Skeletal muscle satellite cell (primary cell): ENCODE results near the genes HMGN4, ABT1 and H2AC12.

GRCh38 chr6:26242966-26243727 lies 3.0 kb downstream of the H4C6 start:
- CAGE, long polyA plus RNA: no peak

- CAGE, long polyA plus RNA: no peak
Measured at GRCh38 chr6:26268806-26269521, 2.2 kb downstream of the H3C8 start.

DNA sequence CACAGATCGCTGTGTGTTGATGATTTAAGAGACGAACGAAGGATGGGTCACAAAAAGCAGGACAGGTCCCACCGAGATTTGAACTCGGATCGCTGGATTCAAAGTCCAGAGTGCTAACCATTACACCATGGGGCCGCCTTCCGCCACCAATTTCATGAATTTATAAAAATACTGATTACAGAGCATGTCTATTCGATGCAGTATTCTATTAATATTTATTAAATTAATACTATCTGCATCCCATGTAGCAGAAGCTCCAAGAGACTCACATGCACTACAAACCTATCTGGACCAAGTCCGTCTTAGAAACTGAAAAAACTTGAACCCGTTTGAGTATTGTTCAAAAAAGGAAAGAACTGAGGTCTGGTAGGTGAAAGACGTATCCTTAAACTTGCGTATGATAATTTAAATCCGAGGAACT lies 25.8 kb upstream of the H4C8 start:
- CAGE, long polyA plus RNA: no peak

DNA sequence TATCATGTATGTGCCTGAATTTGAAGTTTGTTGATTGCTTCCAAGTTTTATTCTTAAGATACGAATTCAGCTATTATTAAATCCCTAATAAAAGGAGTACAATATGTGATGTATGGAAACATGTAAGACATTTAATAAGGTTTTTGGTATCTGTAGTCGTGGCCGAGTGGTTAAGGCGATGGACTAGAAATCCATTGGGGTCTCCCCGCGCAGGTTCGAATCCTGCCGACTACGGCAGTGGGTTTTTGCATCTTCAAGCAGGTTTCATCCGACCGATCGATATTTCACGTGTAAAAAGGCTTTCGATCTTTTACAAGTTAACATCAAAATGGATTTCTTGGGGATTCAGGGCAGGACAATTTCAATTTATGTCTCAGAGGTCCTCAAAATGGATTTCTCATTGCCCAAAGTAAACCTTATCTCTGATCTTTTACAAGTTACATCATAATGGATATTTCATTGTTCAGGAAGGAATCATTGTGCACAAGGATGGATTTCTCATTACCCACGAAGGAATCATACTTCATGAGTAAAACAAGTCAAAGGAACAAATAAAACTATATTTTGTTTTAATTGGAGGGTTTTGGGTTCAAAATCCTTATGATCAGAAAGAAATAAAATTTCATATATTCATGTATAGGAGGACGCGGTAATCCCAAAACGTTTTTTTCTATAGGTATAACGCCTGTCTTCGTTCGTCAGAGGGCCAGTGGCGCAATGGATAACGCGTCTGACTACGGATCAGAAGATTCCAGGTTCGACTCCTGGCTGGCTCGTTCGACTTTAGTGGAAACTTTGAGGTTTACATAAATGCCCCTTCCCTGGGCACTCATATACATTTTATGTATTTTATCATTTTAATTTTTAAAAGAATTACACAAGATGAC lies 37.3 kb upstream of the BTN3A2 start:
- CAGE, long polyA plus RNA: no peak

GRCh38 chr6:26330790-26331420 lies 34.1 kb upstream of the BTN3A2 start:
- CAGE, long polyA plus RNA: no peak

DNA sequence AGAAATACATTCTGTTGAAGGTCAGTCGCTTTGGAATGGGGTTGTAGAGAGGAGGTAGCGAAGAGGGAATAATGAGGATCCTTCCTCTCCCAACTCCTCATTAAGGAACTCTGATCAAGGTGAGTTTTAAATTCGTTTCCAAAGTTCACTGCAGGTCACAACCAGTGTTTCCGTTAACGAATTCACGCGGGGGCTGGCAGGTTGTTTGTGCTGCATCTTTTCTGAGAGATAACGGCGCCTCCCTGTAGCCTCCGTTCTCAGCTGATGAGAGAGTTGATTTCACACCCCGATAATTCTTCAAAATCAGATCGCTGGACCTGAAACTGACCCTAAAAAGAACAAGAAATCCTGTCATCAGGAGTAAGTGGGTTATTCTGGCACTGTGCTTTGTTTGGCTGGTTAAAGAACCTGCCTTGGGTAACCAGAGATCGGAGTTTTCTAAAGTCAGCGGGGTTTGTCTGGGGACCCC lies 33.2 kb upstream of the BTN3A2 start:
- CAGE, long polyA plus RNA: no peak

DNA sequence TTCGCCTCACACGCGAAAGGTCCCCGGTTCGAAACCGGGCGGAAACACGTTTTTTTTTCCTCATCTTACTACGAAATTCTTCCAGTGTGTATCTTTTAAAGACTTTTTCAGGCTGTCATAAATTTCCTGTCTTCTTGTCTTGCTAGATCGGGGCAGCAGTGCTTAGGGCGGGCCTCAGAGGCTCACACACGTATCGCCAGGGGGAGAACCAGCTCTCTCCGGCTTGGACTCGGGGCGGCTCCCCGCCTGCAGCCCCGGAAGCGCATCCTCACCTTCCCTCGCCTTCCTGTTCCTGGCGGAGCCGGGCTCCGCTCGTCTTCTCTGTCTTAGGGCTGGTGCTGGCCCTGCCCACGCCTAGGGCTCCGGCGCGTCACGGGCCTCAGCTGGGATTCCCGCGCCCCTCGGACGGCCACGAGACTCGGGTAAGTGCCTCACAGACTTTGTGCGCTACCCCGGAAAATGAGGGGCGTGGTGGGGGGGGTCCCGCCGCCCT lies at the start of gene HMGN4:
TSS of gene HMGN4 (plus strand) at position 287 of the 493 bp plus-strand sequence.
- CAGE, long polyA plus RNA: start-site peak on the plus strand centred at position 333 of the sequence, 50 bp wide, 110 and 111 reads in 2 replicates

DNA sequence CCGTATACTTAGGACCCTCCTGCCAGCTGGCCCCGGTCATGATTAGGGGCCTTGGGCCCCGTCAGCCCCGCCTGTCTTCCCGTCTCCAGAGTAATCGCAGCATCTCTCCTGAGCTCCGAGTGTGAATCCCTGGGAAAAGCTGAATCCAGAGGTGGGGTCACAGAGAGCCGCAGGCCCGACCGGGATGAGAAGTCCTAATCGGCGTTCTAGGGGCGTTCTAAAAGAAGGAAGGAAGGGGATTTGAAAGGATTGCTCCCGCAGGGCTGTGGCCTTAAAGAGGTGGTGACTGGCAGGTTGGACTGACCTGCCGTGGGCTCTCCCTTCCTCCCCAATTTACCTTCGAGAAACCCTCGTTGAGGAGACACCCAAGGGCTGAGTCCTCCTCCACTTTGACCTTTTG lies 407 bp downstream of the HMGN4 start:
- CAGE, long polyA plus RNA: no peak

GRCh38 chr6:26553341-26553682 lies 15.1 kb downstream of the HMGN4 start:
- CAGE, long polyA plus RNA: no peak

GRCh38 chr6:26554616-26555117 lies 16.5 kb downstream of the HMGN4 start:
- CAGE, long polyA plus RNA: no peak

DNA sequence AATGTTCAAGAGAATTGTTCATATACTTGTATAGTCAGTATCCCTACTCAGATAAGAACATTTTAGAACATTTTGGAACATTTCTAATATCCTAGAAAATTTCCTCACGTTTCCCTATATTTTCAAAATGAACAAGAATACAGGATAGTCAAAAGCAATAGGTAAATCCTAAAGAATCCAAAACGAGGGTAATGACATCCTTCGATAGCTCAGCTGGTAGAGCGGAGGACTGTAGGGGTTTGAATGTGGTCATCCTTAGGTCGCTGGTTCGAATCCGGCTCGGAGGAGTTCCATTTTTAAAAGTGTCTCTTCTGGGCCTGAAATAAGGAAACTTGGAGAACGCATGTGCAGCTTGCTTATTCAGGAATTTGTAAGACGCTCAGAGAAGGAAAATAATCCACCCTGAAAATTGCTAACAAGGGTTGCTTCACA lies 2.1 kb upstream of the ABT1 start:
- CAGE, long polyA plus RNA: no peak

GRCh38 chr6:26596459-26597642 lies at the start of gene ABT1:
Gene ABT1, plus strand, starts transcription at chr6:26596953.
- CAGE, long polyA plus RNA: start-site peak on the plus strand at chr6:26596959-26596977, 220 and 202 reads in 2 replicates

DNA sequence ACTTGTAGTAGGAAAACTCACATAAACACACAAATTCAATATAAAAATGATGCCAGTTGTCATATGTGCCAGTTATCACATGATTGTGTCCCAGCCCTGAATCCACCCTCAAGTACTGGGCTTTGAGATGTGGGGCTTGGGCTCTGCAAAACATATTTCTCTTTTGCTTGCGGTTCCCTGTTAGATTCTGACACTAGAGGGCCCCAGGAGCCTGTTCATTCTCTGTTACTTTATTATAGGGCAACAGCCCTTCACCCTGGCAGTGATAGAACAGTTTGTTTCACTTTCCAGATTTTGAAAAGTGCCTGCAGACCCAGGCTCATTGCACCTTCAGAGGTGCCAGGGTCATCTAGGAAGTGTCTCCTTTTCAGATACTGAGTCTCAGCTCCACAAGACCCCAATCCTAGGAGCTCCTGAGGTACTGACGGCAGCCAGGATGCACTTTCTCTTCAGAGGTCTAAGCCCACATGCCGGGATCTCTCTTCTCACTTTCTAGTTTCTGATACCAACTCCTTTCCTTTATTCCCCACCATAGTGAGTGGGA lies 10.7 kb downstream of the ABT1 start:
- CAGE, long polyA plus RNA: no peak

GRCh38 chr6:26743895-26744564 lies 84.5 kb upstream of the ZNF322 start:
- CAGE, long polyA plus RNA: no peak

DNA sequence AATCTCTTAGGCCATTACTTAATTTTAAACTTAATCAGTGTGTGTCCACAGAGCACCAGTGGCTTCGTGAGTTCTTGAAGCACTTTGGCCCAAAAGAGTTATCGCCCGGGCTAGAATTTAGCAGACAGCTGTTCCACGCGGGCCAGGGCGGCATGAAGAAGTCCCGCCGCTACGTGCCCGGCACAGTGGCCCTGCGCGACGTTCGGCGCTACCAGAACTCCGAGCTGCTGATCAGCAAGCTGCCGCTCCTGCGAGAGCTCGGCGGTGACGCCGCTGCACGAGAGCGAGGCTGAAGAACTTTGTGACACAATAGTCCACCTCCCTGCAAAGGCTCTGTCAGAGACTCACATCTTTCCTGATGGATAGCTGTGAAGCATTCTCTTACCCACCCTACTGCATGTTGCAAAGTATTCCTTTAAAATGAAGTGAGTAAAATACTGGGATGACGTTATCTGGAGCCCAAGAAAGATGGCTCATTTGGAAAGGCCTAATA lies 919 bp downstream of the H2AC11 start:
- CAGE, long polyA plus RNA: no peak

- CAGE, long polyA plus RNA: no peak
Measured at GRCh38 chr6:27145519-27146516, 837 bp downstream of the H2BC12 start.

DNA sequence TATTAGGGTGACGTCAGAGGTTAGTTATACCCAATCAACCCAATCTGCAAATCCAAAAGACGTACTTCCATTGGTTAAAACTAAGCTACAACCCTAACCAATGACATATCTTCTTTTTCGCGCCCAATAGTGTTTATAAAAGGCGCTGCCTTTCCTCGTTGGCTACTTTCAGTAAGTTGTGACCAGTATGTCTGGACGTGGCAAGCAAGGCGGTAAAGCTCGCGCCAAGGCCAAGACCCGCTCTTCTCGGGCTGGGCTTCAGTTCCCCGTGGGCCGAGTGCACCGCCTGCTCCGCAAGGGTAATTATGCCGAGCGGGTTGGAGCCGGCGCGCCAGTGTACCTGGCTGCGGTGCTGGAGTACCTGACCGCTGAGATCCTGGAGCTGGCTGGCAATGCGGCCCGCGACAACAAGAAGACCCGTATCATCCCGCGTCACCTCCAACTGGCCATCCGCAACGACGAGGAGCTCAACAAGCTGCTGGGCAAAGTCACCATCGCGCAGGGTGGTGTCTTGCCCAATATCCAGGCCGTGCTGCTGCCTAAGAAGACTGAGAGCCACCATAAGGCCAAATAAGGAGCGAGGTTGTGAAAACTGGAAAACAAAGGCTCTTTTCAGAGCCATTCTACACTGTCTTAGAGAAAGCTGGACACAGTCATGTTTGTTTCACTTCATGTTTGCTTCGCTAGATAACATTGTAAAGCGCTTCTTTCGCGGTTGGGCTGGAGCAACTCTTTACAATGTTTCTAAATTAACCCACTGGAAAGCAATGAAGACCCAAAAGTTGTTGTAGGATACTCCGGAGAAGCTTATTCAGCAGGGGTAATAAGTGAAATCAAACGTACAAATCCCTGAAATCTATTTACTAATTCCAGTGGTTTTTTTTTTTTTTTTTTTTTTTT lies at the start of gene H2AC12:
TSS of gene H2AC12 (plus strand) at position 165 of the 900 bp plus-strand sequence.
- CAGE, long polyA plus RNA: no peak

- CAGE, long polyA plus RNA: no peak
Measured at GRCh38 chr6:27213754-27214185, 33.7 kb upstream of the PRSS16 start.

- CAGE, long polyA plus RNA: no peak
Measured at GRCh38 chr6:27267865-27268305, 20.4 kb downstream of the PRSS16 start.

DNA sequence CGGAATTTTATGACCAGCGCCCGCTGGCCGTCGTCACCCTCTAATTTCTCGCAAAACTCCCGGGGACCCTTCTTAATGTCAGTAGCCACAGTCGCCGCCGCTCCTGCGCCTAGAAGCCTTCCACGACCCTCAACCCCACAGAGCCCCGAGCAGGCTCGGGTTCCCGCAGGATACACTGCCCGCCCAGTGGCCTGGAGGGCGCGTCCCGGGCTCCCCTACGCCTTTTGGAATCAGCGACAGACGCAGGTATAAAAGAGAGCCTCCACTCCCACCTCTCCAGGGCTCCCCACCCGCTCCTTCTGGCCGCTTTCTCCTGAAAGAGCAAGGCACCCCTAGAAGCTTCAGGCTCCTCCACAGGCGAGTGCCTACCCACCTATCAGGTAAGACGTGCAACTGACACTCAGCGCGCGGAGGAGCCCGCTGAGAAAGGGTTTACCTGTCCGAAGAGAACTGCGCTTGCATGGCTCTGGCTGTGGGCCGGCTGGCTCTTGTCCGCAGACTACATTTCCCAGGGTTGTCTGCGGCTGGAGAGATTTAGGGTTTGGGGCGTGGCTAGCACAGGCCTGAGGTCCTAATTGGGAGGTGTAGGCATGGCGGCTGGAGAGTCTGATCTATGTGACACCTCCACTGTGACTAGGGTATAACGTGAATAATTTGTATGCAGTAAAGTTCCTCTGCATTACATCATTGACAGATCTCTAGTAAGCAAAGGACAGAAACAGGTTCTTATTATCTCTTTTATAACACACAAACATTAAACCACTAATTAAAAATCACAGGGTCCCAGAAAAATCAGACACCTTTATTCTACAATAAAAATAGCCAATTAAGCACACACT lies 13.6 kb upstream of the ZNF391 start:
- CAGE, long polyA plus RNA: no peak